ENCODE measurements around the genes AMOTL2, PCCB, NME9 and CEP70.

GRCh38 chr3:134357308-134358383, 16.6 kb downstream of the AMOTL2 start:
- RRBS = no CpG with 5 or more reads among the region's 12 CpGs

- RRBS = 0% methylated on average over 7 of the region's 56 CpGs
Measured at GRCh38 chr3:134374313-134374832, at the start of gene AMOTL2. Gene AMOTL2 (minus strand): TSS chr3:134374447.

GRCh38 chr3:134535470-134535789, 49.6 kb downstream of the CEP63 start:
- RRBS = no CpG with 5 or more reads among the region's 3 CpGs

GRCh38 chr3:134916668-134916943, 121.5 kb downstream of the EPHB1 start:
- RRBS = 98% methylated on average over 2 of the region's 14 CpGs

- RRBS = under 1% methylated on average over 7 of the region's 62 CpGs
Measured at GRCh38 chr3:136250140-136250835, at the start of gene PCCB. Gene PCCB (plus strand): TSS chr3:136250340.

- RRBS = no CpG with 5 or more reads among the region's 8 CpGs
Measured at GRCh38 chr3:136277460-136278198, 27.5 kb downstream of the PCCB start.

- RRBS = no CpG with 5 or more reads among the region's 4 CpGs
Measured at GRCh38 chr3:136751173-136751323, 1.1 kb downstream of the STAG1 start.

GRCh38 chr3:136752569-136753840, 827 bp upstream of the STAG1 start:
- RRBS = 1% methylated on average over 7 of the region's 63 CpGs

DNA sequence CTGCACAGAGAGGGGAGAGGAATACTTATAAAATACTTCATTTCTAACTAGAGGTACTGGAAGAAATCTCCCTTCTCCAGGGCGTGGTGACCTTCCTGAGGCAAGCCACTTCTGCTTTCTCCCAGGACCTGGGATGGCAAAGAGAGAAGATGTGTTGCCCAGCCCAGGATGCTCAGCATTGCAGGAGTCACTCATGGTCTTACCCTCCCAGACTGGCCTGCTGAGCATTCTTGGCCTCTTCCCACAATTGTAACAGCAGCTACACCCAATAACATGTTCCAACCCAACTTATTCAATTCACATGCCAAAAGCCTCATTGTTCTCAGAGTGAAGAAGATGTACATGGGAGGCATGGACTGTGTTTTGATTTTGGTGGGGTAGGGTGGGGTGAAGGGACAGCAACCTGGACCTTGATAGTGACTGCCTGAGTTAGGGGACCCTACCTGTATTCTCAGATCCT, 37.9 kb downstream of the IL20RB start:
- RRBS = no CpG with 5 or more reads among the region's 1 CpG

DNA sequence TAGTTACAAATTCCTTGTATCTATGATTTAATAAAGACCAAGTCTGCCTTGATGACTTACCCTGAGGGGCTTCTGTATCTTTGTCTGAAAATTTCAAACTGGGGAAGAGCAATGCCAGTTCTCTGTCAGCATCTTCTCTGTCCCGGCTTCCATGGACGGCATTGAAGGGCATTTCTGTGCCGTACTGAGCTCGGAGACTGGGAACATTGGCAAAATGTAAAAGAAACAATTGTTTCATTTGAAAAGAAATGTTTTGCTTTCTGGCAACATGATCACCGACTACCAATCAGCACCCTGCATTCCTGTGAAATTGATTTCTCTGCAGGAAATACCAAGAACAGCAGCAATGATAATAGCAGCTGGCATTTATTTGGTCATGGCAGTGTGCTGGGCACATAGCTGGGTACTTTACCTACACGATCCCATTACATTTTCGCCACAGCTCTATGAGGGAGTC, 26.2 kb downstream of the NME9 start:
- RRBS = no CpG with 5 or more reads among the region's 7 CpGs

GRCh38 chr3:138329114-138330208, at the start of gene NME9:
Gene NME9 (minus strand): TSS chr3:138329851.
- RRBS = 1% methylated on average over 12 of the region's 68 CpGs

GRCh38 chr3:138593570-138594615, at the start of gene CEP70:
Gene CEP70 (minus strand): TSS chr3:138594260.
- RRBS = 1% methylated on average over 24 of the region's 61 CpGs

DNA sequence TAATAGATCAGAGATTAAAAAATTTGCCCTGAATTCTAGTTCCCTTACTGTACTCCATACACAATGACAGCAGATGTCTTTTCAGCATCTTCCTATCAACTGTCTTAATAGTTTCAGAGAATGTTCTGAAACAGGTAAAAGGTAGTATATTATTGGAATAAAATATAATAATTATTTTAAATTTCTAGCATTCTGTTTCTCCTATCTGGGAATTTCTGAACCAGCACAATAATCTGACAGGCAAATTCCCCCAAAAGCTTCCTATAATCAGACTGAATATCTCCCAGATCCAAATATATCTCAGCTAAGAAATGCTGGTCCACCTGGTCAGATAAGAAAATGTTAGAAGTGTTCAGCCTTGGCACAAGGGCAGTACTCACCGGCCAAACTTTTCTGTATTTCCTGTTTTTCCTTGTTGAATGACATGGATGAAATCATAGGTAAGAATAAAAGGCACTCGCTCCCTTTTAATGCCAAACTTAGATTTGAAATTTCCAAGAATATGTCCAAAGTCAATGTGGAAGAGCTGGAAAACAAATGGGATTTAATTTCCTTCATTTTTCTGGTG, 48.8 kb downstream of the FAIM start:
- RRBS = no CpG with 5 or more reads among the region's 2 CpGs

DNA sequence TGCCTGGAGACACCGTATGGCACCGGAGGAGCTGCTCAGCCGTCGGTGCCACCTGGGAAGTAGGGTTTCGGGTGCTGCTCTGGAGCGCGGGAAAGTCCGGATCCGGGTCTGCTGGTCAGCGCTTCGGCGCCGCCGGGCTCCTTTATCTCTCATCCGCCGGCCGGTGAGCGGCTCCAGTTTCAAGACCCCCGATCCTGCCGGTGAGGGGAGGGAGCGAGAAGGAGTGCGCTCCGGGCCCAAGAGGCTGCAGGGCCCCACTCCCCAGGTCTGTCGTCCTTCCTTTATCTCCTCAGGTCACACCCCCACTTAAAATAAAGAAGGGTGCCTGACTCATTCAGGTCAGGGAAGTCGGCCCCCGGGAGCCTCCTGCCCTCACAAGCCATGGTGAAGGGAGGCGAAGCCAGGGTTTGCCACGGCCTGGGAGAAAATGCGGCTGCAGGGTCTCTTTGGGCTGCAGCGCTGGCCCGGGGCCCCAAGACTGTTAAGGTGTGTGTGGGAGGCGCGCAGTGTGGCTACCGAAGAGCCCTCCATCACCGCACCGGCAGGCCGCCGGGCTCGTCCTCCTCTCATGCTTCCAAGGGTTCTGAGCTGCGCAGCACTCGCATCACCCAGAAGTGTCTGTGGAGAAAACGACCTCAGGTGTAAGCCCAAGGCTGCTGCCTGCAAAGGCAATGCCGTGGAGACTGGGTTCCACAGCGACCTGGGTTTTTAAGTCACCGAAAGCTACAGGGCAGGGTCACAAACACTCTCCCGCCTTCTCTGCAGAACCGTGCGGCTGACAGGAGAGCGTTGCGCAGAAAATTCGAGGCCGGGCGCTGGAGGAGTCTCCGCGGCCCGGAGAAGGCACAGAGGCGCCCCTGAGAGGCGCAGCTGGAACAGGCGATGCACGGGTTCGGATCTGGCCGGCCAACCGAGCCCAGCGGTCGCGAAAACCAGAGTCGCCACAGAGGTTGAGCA, 8.8 kb downstream of the FOXL2 start:
- RRBS = 3% methylated on average over 22 of the region's 67 CpGs

GRCh38 chr3:138960131-138960872, 13.3 kb downstream of the FOXL2NB start:
- RRBS = 6% methylated on average over 23 of the region's 43 CpGs

DNA sequence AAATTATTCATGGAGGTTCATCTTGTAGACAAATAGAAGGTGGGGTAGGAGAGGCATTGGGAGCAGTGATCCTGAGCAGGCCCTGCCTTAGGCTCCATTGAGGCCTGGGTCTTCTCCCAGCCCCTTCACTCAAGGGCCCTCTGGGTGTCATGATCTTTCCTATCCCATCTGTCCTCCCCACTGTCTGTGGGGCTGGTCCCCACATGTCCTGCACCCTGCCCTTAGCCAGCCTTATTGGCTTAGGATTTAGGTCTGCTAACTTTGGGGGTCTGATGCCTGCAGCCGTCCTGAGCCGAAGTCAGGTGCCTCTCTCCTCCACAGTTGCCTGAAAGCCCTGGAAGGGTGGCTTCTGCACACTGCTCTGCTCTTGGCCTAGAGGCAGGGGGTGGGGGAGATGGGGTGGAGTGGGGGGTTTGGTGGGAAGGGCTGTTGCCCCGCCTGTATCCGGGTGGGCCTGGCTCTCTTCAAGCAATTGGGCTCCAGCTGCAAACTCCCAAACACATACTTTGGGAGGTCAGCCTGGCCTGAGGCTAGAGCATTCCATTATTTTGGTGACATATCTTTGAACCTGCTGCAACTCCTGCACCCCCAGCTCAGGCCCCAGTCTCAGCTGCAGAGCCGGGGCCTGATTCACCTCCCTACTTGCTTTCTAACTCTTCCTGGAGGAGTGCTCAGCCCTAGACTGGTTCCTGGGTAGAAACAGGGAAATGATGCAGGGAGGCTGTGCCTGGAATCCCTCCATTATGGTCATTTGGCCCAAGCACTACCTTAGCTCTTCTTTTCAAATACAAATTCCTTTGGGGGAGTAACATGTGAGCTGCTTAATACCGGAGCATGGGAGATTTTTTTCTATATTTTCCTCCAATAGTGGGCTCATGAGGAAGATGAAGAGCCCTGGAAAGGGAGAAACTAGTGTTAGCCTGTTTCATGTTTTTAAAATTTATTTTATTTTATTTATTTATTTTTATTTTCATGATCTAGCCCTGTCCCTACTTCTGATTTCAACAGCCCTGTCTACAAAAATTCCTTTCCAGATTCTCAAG, 140.8 kb upstream of the PRR23C start:
- RRBS = no CpG with 5 or more reads among the region's 6 CpGs

GRCh38 chr3:140941167-140941754, 375 bp upstream of the SLC25A36 start:
- RRBS = no CpG with 5 or more reads among the region's 28 CpGs

DNA sequence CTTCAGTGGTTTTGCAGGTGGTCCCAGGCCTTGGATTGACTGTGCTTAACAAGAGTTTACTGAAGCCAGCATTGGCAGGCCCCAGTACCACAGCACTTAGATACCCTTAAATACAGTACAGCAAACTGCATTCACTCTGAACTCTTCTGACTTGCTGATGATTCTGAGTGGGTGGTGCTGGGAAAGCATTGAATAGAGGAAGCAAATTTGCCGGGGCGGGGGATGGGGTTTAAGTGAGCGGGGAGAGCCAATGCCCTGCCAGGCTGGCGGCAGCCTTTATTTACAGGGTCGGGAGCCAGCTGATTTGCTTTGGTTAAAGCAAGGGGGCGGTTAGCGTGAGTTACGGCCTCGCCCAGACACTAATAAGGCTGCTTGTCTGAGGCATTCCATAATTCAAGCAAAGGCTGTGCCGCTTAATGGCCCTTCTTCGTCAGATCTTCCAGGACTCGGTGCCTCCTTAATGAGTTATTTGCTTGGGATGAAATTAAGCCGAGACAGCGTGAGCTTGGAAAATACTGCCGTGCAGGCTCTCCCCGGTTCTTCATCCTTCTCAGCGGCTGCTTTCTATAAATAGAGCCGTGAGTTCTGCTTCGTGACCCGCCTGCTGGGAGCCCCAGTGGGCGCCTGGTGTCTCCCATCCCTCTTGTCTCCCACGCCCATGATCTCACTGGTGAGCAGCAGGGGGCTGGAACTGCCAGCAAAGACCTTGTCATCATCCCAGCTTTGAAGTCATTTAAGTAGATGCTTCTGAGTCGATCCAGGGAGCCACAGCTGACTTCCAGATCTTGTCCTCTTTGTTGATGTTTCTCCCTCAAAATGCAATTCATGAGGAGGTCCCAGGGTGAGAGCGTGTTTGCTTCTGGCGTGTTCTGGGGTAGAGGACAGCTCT, 25.8 kb downstream of the SPSB4 start:
- RRBS = no CpG with 5 or more reads among the region's 25 CpGs

GRCh38 chr3:141243360-141243768, 11.7 kb downstream of the PXYLP1 start:
- RRBS = no CpG with 5 or more reads among the region's 12 CpGs

DNA sequence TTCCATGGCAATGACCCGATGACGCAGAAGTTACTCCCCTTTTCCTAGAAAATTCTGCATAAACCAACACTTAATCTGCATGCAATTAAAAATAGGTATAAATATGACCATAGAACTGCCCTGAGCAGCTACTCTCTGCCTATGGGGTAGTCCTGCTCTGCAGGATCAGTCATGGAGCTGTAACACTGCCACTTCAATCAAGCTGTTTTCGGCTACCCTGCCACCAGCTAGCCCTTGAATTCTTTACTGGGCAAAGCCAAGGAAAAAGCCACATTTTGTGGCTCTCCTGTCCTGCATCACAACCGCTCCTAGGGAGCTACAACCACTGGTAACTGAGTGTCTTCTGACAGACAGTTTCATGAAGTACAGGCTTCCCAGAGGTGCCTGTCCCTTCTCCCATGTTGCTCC, 54.9 kb upstream of the ZBTB38 start:
- RRBS = no CpG with 5 or more reads among the region's 4 CpGs